ENCODE measurements around a stretch of chr5.

DNA sequence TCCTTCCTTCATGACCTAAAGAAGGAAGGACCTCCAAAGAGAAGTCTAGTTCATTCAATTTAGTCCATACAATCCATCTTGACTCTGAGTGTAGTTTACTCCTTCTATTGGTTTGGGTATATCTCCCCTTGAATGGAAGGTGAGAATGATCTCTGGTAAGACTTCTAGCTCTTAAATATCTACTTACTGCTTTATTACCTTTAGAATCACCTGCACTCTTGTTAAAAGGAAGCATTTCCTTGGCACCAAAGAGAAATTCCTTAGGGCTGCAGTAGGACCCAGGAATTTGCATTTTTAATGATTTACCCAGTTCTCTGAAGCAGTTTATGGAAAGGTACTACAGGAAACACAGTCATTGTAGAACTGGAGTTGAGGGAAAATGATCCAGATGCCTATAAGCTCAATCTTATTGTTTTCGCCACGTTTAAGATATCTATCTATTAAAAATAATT lies 9.4 kb upstream of the C9 start:
- CAGE, long polyA plus RNA = no peak
- RRBS = no CpG with 5 or more reads among the region's 2 CpGs

DNA sequence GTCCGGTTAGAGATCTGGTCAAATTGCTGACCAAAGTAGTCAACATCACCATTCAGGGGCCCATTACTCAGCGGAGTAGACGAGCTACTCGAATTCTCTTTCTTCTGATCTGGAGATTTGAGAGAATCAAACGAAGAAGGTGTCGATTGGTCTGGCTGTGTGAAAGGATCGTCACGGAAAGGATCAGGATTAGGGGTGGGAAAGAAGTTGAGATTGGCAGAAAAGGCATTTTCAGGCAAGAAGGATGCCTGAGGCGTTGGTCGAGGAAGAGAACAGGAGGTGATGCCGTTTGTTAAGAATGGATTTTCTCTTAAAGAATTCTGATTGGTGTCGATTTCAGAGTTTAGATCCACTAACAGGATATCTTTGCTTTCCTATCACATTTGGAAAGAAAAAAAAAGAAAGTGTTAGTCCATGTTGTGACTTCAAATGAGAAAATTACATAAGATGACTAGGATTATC lies 18.6 kb upstream of the C9 start:
- CAGE, long polyA plus RNA = no peak
- RRBS = no CpG with 5 or more reads among the region's 12 CpGs

DNA sequence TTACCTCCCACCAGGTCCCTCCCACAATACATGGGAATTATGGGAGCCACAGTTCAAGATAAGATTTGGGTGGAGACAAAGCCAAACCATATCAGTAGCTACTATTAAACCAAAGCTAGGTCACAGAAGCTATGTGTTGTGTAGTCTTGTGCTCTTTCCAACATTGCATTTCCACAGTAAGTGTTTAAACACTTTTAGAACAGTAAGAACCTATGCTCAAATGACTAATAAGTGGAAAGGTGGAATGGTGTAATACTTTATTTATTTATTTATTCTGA lies 22.7 kb downstream of the DAB2 start:
- CAGE, long polyA plus RNA = no peak

DNA sequence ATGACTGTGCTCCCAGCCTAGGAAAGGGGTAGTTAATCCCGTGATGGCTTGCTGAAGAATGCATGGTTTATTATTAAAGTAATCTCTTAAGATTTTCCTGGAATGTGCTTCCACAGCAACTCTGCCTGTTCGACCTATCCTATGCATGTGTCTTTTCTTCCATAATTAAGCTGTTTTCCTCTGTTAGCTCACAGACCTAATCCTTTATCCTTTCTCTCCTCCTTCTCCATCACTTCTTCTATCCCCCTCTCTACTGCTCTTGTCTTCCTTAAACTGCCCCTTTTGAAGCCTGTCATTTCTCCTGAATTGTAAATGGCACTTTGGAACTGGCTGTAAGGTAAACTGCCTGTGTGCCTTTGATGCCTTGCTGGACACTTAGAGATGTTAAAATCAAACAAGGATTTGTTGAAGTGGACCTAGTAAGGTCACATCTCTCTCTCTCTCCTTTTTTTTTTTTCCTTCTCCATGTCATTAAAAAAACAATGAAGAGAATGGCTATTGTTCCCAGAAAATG lies 2.6 kb upstream of the DAB2 start:
- CAGE, long polyA plus RNA = no peak
- RRBS = no CpG with 5 or more reads among the region's 2 CpGs

DNA sequence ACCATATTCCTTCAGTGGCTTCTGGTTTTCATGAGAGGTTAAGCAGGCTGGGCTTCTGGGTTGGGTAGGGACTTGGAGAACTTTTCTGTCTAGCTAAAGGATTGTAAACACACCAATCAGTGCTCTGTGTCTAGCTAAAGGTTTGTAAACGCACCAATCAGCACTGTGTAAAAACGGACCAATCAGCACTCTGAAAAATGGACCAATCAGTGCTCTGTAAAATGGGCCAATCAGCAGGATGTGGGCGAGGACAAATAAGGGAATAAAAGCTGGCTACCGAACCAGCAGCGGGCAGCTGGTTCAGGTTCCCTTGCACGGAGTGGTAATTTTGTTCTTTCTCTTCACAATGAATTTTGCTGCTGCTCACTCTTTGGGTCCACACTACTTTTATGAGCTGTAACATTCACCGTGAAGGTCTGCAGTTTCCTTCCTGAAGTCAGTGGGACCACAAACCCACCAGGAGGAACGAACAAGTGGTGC lies 620.3 kb upstream of the PTGER4 start:
- CAGE, long polyA plus RNA = no peak
- RRBS = no CpG with 5 or more reads among the region's 8 CpGs

DNA sequence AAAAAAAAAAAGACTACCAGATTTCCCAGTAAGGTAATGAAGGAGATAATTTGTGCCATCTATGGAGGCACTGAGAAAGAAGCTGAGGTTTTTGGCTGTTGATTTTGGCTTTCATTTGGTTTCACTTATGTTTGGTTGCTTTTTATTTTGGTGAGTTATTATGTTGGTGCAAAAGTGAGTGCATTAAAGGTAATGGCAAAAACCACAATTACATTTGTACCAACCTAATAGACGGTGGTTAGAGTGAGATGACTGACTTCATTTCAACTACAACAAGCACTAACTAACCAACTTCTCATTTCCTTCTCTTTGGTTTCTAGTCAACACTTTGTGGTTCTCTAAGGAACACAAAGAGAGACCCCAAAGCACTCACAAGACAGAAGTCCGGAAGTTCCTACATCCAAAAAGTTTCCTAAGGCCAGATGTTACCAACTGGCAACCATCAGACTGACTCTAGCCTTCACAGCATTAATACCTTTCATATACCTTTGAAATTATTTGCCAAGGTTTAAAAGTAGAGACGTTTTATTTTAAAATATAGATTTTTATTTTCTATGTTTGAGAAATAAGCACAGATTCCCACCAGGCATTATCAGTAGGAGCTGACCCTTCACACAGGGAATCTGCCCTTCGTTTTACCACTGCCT lies 301.3 kb upstream of the PTGER4 start:
- CAGE, long polyA plus RNA = no peak
- RRBS = no CpG with 5 or more reads among the region's 4 CpGs

DNA sequence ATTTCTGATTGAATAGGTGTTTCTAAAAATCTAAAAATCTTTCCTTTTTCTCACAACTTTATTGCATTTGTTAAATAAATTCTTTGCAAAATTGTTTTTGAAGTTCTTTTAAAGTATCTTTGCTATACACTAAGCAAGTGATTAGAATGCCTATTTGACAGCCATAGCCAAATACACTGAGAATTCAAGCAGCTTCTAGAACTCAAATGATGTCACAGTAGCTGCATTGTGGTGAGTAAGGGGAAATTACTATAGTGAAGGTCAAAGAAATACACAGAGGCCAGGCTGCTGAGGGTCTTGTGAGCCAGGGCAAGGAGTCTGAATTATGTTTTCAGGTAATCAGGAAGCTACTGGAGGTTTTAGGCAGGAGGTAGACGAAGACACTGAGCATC lies 291.0 kb upstream of the PTGER4 start:
- CAGE, long polyA plus RNA = no peak
- RRBS = no CpG with 5 or more reads among the region's 1 CpG

GRCh38 chr5:40827579-40828401 lies 7.2 kb downstream of the RPL37 start:
- CAGE, long polyA plus RNA = no peak
- RRBS = no CpG with 5 or more reads among the region's 10 CpGs

GRCh38 chr5:41177114-41177418 lies 36.3 kb downstream of the C6 start:
- CAGE, long polyA plus RNA = no peak
- RRBS = no CpG with 5 or more reads among the region's 2 CpGs

DNA sequence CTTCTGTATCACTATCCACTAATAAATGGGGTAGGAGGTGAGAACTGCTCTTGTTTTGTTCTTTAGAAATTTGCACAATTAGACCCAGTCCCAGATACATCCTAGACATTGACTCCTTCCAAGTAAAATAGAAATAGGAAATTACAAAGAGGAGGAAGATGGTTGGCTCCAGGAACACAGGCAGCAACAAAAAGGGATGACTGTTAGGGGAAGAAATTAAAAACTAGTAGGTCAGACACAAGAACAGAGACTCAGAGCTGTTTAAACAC lies 4.0 kb downstream of the PLCXD3 start:
- CAGE, long polyA plus RNA = no peak

GRCh38 chr5:41793946-41795183 lies 75.9 kb downstream of the OXCT1 start:
- CAGE, long polyA plus RNA = no peak
- RRBS = no CpG with 5 or more reads among the region's 9 CpGs

GRCh38 chr5:41869542-41870236 lies 536 bp downstream of the OXCT1 start:
- CAGE, long polyA plus RNA = no peak
- RRBS = under 1% methylated on average over 14 of the region's 53 CpGs

DNA sequence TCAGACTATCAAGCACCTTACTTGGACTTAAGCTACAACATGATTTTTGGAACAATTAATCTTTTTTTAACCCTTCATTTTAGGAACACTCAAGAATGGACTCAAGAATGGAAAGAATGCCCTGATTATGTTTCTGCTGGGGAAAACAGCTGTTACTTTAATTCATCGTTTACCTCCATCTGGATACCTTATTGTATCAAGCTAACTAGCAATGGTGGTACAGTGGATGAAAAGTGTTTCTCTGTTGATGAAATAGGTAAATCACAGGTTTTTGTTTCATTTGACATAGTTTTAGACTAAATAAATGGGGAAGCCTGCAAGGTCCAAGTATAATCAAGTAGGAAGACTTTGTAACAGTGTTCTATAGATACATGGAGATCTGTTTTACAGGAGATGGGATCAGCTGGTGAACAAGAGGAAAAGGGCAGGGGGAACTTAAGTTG lies 61.8 kb upstream of the CCDC152 start:
- CAGE, long polyA plus RNA = no peak
- RRBS = no CpG with 5 or more reads among the region's 1 CpG

DNA sequence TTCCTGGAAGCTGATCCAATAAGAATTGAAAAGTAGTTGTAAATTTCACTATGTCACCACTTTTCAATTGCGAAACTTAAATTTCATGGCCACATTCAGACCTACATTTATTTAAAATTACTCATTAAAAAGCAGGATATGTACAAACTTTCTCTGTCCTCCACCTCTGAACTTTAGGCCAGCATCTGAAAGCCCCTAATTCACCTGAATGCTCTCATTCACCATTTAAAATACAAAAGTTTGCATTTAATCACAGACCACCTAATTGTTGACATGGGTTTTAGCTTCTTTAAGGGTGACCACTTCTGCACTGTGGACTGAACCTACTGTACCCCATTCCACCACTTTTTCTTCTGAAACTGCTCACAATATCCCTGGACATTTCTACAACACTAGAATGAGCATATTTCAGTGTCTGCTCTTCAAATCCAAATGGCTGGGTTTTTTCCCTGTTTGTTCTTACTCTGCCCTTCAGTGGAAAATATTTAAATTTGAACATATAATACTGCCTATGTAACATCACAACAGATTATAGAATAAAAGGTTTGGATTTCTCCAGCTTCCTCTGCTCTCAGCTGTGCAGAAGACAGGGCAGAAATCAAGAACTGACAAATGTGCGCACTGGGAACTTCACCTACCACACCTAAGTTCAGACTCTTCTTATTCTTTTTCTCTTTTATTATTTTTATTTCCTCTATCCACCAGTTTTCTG lies 509 bp downstream of the SELENOP start:
- CAGE, long polyA plus RNA = no peak
- RRBS = no CpG with 5 or more reads among the region's 2 CpGs

- CAGE, long polyA plus RNA = no peak
- RRBS = no CpG with 5 or more reads among the region's 4 CpGs
These were observed 32.1 kb upstream of the SELENOP start for GRCh38 chr5:42843674-42844395.

- CAGE, long polyA plus RNA = no peak
- RRBS = no CpG with 5 or more reads among the region's 19 CpGs
These were observed 20.1 kb downstream of the ANXA2R start for GRCh38 chr5:43019958-43020402.

GRCh38 chr5:43045028-43046030 lies 5.2 kb upstream of the ANXA2R start:
- CAGE, long polyA plus RNA = no peak
- RRBS = no CpG with 5 or more reads among the region's 16 CpGs

DNA sequence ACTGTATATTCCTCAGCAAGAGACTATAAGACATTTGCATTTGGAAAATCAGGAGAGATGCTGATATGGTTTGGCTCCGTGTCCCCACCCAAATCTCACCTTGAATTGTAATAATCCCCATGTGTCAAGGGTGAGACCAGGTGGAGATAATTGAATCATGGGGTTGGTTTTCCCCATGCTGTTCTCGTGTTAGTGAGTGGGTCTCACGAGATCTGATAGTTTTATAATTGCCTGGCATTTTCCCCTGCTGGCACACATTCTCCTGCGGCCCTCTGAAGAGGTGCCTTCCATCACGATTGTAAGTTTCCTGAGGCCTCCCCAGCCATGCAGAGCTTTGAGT lies 28.5 kb upstream of the ANXA2R start:
- CAGE, long polyA plus RNA = no peak
- RRBS = no CpG with 5 or more reads among the region's 5 CpGs

GRCh38 chr5:43231976-43232527 lies 40.0 kb downstream of the NIM1K start:
- CAGE, long polyA plus RNA = no peak
- RRBS = no CpG with 5 or more reads among the region's 4 CpGs

GRCh38 chr5:43236455-43237046 lies 44.5 kb downstream of the NIM1K start:
- CAGE, long polyA plus RNA = no peak
- RRBS = no CpG with 5 or more reads among the region's 7 CpGs